BJ (cell line): ENCODE results near the gene SLC25A40.

DNA sequence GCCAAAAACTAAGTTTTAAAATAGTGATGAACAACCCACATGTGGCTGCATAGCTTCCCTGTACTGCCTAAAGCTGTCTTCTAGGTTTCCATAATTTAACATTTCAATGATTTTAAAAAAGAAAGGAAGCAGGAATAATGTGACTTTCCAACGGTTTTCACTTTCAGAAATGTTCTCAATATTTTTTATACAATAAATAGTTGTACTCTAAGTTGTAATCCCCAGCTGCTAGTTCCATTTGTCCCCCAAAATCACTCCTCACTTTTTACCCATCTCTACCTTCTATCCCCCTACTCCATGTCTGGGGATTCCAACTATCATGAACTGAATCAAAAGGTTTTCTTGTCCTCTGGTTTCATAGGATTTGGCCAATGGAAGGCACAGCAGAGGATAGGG lies 64.9 kb downstream of the CROT start:
- CAGE, long polyA plus RNA: no peak
- RRBS: no CpG with 5 or more reads among the region's 1 CpG

DNA sequence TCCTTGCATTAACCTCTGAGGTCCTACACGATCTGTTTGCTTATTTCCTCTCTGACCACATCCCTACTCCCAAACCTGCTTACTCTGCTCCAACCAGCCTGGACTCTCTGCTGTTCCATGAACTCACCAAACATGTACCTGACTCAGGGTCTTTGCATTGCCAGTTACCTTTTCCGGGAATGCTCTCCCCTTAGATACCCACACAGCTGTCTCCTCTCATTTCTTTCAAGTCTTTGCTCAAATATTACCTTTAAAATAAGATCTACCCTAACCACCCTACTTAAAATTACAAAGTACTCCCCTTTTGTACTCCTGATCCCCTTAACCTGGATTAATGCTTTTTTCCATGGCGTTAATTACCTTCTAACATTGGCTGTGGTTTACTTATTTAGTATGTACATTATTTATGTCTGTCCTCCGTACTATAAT lies 2.2 kb downstream of the ABCB4 start:
- CAGE, long polyA plus RNA: no peak
- RRBS: no CpG with 5 or more reads among the region's 4 CpGs

DNA sequence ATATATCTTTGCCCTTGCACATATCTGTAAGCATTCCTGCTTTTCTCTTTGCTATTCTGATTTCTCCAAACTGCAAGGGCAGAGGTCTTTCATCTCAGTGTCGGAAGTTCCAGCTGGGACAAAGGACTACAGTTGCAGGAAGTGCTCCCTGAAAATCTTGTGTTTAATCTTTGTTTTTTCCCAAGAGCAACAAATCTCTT lies 22.1 kb upstream of the ABCB4 start:
- CAGE, long polyA plus RNA: no peak
- RRBS: no CpG with 5 or more reads among the region's 1 CpG

DNA sequence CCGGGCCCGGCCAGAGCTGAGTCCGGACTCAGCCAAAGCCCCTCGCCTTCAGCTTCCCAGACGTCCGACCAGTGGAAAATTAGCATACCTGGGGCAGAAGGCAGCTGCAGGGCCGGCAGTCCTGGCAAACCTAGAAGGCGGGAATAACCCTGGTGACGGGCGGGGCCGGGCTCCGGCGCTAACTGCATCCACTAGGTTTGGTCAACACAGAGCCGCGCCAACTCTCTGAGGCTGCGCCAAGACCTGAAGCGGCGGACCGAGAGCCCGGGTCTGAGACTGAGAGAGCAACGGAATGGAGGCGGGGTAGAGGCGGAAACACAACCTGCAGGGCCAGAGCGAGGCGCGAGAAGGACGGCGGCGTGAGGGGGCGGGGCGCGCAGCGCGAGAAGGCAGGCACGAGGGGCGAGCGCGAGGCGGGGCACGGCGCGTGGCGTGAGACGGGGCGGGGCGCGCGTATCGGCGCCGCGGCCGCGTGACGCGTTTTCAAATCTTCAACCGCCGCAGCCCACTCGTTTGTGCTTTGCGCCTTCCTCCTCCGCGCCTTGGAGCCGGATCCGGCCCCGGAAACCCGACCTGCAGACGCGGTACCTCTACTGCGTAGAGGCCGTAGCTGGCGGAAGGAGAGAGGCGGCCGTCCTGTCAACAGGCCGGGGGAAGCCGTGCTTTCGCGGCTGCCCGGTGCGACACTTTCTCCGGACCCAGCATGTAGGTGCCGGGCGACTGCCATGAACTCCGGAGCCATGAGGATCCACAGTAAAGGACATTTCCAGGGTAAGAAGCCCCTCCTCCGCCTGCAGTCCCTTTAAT lies at the start of gene SLC25A40:
SLC25A40 (minus strand) TSS at position 353 of the 807 bp plus-strand sequence.
- CAGE, long polyA plus RNA: no peak
- RRBS: under 1% methylated on average over 18 of the region's 84 CpGs

DNA sequence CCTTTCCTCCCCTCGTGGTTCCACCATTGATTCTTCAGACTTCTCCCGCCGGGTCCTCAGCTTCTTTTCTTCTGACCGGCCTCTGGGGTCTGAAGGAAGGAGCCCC lies 375 bp downstream of the DBF4 start:
- CAGE, long polyA plus RNA: no peak
- RRBS: 2% methylated on average over 1 of the region's 4 CpGs

- CAGE, long polyA plus RNA: no peak
- RRBS: no CpG with 5 or more reads among the region's 8 CpGs
Observed at GRCh38 chr7:90118272-90118535, 36.1 kb upstream of the STEAP1 start.

GRCh38 chr7:90412541-90413424 lies 9.5 kb downstream of the CLDN12 start:
- CAGE, long polyA plus RNA: no peak
- RRBS: no CpG with 5 or more reads among the region's 13 CpGs

GRCh38 chr7:91992657-91993227 lies 52.1 kb downstream of the AKAP9 start:
- CAGE, long polyA plus RNA: no peak
- RRBS: no CpG with 5 or more reads among the region's 3 CpGs

GRCh38 chr7:92061037-92061458 lies 73.2 kb downstream of the CYP51A1 start:
- CAGE, long polyA plus RNA: no peak
- RRBS: no CpG with 5 or more reads among the region's 5 CpGs

DNA sequence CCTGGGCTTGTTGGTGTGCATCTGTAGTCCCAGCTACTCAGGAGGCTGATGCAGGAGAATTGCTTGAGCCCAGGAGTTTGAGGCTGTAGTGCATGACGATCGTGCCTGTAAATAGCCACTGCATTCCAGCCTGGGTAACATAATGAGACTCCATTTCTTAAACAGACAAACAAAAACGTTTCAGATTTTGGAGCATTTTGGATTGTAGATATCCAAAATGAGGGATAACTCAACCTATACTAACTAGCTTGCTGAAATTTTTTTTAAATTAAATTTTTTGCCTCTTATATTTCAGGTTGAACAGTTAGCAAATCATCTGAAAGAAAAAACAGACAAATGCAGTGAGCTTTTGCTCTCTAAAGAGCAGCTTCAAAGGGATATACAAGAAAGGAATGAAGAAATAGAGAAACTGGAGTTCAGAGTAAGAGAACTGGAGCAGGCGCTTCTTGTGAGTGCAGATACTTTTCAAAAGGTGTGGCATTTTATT lies 64.5 kb downstream of the CYP51A1 start:
- CAGE, long polyA plus RNA: no peak
- RRBS: no CpG with 5 or more reads among the region's 4 CpGs

GRCh38 chr7:92070978-92071344 lies 63.3 kb downstream of the CYP51A1 start:
- CAGE, long polyA plus RNA: no peak
- RRBS: no CpG with 5 or more reads among the region's 5 CpGs

DNA sequence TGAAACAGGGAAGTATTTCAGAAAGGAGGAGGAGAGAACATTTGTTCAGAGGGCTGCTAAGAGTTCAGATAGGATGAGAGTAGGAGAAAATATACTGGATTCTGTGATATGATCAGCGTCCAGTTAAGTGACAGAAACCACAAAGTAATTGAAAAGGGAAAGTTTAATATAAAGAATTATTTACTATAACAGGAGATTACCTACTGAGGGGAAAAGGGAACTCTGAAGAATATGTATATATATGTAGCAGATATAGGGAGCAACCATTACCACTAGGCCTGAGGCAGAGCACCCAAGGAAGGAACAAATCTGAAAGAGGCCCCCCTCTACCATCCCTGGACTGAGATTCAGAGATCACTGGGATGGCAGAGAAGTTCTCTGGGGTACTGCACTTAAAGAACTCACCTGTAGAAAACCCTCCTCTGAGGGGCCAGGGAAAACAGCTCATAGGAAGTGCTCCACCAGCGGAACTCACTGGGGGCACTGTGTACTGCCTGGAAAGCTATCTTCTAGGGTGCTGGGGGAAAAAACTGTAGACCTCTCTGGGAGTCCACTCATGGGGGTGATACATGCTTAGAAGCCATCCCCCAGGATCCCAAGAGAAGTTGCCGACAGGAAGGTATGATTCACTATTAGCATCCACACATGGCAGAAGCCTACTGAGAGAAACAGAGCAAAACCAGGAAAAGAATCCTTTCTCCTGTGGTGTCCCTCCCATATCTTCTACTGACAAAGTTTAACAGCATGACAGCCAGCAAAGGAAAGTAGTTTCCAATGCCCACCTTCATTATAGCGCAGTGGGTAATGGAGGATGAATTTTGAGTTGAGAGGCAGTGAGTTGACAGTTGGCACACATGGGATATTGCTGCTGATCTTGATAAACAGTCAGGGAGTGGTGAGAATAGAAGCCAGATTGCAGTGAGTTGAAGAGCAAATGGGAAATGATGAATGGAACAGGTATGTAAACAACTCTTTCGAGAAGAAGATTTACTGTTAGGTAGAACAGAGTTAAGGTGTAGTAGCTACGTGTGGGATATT lies 20.7 kb downstream of the ANKIB1 start:
- CAGE, long polyA plus RNA: no peak
- RRBS: no CpG with 5 or more reads among the region's 6 CpGs

GRCh38 chr7:92557402-92557943 lies 28.9 kb downstream of the RBM48 start:
- CAGE, long polyA plus RNA: no peak
- RRBS: no CpG with 5 or more reads among the region's 5 CpGs

DNA sequence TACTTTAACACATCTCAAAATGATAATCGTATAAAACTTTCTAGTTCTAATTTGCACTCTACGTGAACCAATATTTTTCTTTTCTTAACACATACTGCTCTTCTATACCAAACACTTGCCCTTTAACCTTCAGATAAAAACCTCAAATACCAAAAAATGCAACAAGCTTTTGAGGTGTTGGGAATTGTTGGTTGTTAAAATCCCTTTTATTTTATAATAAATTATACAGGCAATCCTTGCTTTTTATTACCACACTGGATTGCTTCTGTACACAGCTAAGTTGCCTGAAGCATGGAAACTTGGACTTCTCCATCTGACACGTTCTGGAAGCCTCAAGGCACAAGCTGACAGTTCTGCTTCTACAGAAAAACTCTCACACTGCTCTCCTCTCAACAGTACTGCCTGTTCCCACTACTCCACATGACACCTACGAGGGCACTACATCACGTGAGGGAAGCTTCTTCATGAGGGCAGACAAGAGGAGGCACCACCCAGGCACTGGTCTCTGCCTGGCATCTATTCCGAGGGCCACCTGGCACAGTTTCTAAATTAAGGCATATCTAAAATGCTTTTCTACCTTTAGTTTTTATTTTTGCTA lies 16.7 kb upstream of the FAM133B start:
- CAGE, long polyA plus RNA: no peak
- RRBS: no CpG with 5 or more reads among the region's 6 CpGs

GRCh38 chr7:92610243-92610911 lies 20.2 kb upstream of the FAM133B start:
- CAGE, long polyA plus RNA: start-site peak on the minus strand at chr7:92610416-92610482, 47 and 20 reads in 2 replicates
- RRBS: no CpG with 5 or more reads among the region's 3 CpGs

- CAGE, long polyA plus RNA: no peak
- RRBS: no CpG with 5 or more reads among the region's 5 CpGs
Observed at GRCh38 chr7:92631339-92632256, 41.4 kb upstream of the FAM133B start.

DNA sequence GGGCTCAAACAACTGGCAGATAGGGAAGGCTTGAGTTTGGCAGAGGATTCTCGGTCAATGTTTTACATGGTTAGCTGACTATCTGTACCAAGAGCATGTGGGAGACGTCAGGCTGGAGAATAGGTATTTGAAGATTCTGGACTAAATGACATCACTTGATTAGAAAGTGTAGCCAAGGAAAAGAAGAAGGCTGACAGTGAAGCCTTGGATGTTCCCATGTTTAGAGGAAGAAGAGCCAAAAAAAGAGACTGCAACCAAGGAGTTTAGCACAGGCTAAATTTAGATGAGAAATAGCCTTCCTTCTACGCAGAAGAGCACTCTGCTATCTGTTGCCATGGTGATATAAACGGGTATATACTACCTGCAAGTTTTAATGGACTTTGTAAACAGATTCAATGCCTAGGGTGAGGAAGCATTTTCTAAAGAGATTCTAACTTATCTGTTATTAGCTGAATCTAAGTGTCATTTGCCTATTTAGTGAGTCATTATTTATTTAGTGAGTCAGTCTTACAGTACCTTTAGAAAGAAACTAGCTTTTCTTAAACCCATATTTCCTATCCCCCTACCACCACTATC lies 69.9 kb downstream of the CDK6 start:
- CAGE, long polyA plus RNA: no peak
- RRBS: no CpG with 5 or more reads among the region's 4 CpGs

- CAGE, long polyA plus RNA: no peak
- RRBS: 0% methylated on average over 6 of the region's 38 CpGs
Observed at GRCh38 chr7:92832779-92833236, 3.6 kb downstream of the CDK6 start.

DNA sequence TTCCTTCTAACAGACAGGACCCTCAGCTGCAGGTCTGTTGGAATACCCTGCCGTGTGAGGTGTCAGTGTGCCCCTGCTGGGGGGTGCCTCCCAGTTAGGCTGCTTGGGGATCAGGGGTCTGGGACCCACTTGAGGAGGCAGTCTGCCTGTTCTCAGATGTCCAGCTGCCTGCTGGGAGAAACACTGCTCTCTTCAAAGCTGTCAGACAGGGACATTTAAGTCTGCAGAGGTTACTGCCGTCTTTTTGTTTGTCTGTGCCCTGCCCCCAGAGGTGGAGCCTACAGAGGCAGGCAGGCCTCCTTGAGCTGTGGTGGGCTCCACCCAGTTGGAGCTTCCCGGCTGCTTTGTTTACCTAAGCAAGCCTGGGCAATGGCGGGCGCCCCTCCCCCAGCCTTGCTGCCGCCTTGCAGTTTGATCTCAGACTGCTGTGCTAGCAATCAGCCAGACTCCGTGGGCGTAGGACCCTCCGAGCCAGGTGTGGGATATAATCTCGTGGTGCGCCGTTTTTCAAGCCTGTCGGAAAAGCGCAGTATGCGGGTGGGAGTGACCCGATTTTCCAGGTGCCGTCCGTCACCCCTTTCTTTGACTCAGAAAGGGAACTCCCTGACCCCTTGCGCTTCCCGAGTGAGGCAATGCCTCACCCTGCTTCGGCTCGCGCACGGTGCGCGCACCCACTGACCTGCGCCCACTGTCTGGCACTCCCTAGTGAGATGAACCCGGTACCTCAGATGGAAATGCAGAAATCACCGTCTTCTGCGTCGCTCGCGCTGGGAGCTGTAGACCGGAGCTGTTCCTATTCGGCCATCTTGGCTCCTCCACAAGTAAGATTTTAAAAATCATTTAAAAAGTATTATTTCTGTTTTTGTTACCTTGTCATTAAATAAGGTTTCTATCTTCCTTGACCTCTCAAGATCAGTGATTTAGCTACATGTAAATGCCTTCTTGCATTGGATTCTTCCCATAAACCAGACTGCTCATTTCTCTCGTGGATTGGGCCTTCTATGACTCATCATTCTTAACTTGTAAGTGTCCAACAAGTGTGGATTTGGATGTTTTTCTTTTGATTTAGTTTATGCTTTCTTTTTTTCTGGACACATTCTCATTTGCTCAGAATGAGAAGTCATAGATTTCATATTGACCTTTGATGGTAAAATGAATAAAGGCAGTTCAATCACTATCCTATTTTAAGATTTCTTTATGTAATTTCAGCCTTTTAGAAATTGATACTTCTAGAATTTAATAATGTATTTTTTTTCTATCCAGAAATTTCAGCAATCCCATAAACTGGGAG lies 16.9 kb upstream of the CALCR start:
- CAGE, long polyA plus RNA: no peak
- RRBS: no CpG with 5 or more reads among the region's 36 CpGs

DNA sequence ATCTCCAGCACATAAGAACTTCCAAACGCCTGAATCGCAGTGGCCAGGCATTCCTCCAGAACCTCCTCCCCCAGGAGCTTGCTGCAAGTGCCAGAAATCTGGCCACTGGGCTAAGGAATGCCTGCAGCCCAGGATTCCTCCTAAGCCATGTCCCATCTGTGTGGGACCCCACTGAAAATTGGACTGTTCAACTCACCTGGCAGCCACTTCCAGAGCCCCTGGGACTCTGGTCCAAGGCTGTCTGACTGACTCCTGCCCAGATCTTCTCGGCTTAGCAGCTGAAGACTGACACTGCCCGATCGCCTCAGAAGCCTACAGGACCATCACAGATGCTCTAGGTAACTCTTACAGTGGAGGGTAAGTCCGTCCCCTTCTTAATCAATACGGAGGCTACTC lies 67.5 kb upstream of the CALCR start:
- CAGE, long polyA plus RNA: no peak
- RRBS: no CpG with 5 or more reads among the region's 7 CpGs